A549 (cell line): Measurements from ENCODE around the gene CENPJ.

- PRO-cap: no peak
CAGE:
- cytosol, long polyA plus RNA: no peak
- long polyA plus RNA: no peak
- nucleus, long polyA plus RNA: no peak
These were observed 4.5 kb downstream of the FGF9 start for GRCh38 chr13:21675085-21676139.

GRCh38 chr13:22017262-22017676 lies 346.4 kb downstream of the FGF9 start:
- PRO-cap: no peak
CAGE:
- cytosol, long polyA plus RNA: no peak
- long polyA plus RNA: no peak
- nucleus, long polyA plus RNA: no peak

DNA sequence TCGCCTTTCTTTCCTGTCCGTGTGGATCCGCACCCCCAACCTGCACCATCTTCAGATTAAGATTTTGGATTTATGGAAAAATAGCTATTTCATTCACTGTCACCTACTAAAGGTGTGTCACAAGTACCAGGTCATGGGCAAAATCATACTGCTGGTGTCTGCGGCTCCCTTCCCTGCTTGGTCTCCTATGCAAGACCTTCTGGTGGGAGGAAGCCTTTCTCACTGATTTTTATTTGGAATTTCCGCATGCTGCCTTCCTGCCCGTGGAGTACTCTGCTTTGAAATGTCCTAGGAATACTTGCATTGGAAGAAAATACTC lies 539.9 kb downstream of the FGF9 start:
- PRO-cap: no peak
CAGE:
- cytosol, long polyA plus RNA: no peak
- long polyA plus RNA: no peak
- nucleus, long polyA plus RNA: no peak

GRCh38 chr13:23182125-23182481 lies 1.3 kb downstream of the SGCG start:
- PRO-cap: no peak
CAGE:
- cytosol, long polyA plus RNA: no peak
- long polyA plus RNA: no peak
- nucleus, long polyA plus RNA: no peak

- PRO-cap: no peak
CAGE:
- cytosol, long polyA plus RNA: no peak
- long polyA plus RNA: no peak
- nucleus, long polyA plus RNA: no peak
These were observed 6.1 kb downstream of the SACS start for GRCh38 chr13:23427123-23427986.

DNA sequence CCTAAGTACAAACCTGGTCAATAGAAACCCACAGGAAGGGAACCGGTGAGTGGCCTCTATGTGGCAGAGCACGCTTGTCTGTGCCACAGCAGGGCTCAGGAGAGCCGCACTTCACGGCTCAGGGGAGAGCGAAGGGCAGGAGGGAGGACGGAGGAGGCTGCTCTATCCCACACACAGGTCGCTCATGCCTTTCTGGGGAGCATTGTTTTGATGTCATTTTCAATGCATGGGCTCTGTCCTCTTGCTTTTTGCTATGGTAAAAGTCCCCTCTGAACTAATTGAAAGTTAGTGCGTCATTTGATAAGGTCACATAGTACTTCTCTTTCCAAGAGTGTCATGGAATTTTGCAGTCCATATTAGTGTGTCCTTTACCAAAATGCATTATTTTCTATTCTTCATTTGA lies 57.3 kb downstream of the TNFRSF19 start:
- PRO-cap: no peak
CAGE:
- cytosol, long polyA plus RNA: no peak
- long polyA plus RNA: no peak
- nucleus, long polyA plus RNA: no peak

DNA sequence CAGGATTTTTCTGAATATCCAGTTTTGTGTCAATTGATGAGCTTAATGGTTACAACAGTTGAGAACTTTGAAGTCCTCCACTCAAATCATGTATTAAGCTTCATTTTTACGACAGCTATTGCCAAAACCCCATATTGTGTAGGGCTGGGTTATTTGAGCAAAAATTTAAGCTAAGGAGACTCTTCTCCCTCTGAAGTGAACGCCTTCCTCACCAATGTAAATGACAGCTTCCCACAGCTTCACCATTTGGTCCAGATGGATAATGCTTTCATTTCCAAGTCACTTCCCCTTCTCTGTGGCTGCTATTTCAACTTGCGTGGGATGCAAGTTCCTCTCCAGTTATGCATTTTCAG lies 86.3 kb downstream of the TNFRSF19 start:
- PRO-cap: no peak
CAGE:
- cytosol, long polyA plus RNA: no peak
- long polyA plus RNA: no peak
- nucleus, long polyA plus RNA: no peak

- PRO-cap: no peak
CAGE:
- cytosol, long polyA plus RNA: no peak
- long polyA plus RNA: no peak
- nucleus, long polyA plus RNA: no peak
These were observed 126.6 kb downstream of the MIPEP start for GRCh38 chr13:23762598-23763052.

- PRO-cap: no peak
CAGE:
- cytosol, long polyA plus RNA: no peak
- long polyA plus RNA: no peak
- nucleus, long polyA plus RNA: no peak
These were observed 72.9 kb upstream of the SPATA13 start for GRCh38 chr13:24087561-24088119.

DNA sequence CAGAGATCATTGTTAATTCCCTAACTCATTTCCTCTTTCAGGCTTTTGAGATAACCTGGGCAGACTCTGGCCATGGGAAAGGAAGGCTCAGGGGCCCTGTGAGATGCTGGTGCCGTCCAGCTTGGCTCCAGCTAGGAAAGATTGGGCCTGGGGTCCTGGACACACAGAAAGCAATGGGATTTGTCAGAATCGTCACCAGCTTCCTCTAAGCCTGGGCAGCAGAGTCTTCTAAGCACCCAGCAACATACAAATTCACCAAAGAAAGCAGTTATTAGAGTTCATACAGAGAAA lies 36.7 kb upstream of the SPATA13 start:
- PRO-cap: no peak
CAGE:
- cytosol, long polyA plus RNA: no peak
- long polyA plus RNA: no peak
- nucleus, long polyA plus RNA: no peak

- PRO-cap: no peak
CAGE:
- cytosol, long polyA plus RNA: no peak
- long polyA plus RNA: no peak
- nucleus, long polyA plus RNA: no peak
These were observed 57.0 kb downstream of the SPATA13 start for GRCh38 chr13:24217561-24217955.

GRCh38 chr13:24294518-24294909 lies 14.9 kb upstream of the C1QTNF9 start:
- PRO-cap: no peak
CAGE:
- cytosol, long polyA plus RNA: no peak
- long polyA plus RNA: no peak
- nucleus, long polyA plus RNA: no peak

- PRO-cap: no peak
CAGE:
- cytosol, long polyA plus RNA: no peak
- long polyA plus RNA: no peak
- nucleus, long polyA plus RNA: no peak
These were observed 38.6 kb downstream of the PARP4 start for GRCh38 chr13:24473941-24474456.

DNA sequence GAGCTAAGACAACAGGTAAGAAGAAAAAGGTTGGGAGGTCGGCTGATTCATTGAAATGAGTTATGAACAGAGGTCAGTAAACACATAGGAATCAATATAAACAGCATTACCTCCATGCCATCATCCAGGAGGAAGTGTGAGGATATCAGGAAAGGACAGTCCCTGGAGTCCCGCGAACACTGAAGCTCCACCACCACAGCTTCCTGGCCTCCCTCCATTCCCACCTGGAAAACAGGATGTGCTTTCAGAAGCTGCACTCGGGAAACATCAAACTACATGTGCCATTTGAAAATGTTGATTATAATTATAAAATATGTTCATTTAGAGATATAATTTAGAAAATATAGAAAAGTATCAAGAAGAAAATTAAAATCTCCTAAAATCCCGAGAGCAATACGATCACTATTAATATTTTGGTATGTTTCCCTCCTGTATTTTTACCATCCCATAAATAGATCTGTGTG lies 14.5 kb downstream of the PARP4 start:
- PRO-cap: no peak
CAGE:
- cytosol, long polyA plus RNA: no peak
- long polyA plus RNA: no peak
- nucleus, long polyA plus RNA: no peak

GRCh38 chr13:24503159-24503656 lies 9.4 kb downstream of the PARP4 start:
- PRO-cap: no peak
CAGE:
- cytosol, long polyA plus RNA: no peak
- long polyA plus RNA: no peak
- nucleus, long polyA plus RNA: no peak

DNA sequence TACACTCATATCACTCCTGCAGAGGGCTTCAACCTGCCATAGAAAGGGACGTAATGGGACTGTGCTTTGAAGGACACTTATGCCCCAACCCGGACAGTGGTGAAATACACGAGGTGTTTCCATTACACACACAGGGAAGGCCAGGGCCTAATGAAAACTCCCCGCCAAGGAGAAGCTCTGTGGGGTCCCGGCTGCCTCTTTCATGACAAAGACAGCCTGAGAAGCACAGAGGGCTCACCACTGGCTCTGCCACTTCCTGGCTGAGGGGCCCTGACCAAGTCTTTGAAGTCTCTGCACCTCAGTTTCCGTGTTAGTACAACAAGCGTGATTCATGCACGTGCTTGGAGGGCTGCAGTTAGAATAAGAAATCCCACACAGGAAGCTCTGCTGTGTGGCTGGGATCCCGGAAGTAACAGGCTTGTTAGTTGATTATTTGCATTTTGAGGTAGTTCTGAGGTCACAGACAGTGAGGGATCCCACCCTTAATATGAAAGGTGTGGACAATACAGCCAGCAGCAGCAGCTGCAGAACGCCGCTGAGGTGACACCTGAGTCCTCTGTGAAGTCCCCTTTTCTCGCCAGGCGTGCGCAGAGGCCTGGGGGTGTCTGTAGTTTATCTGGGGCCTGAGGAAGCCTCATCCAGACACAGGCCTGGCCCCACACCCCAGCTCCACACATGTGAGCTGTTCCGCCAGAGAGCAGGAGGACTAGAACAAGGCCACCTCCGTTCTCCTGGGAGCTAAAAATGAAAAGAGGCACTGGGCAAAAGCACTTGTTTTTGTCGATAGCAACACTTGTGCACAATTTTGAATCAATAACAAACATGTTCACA lies 61.7 kb upstream of the ATP12A start:
- PRO-cap: no peak
CAGE:
- cytosol, long polyA plus RNA: no peak
- long polyA plus RNA: no peak
- nucleus, long polyA plus RNA: no peak

DNA sequence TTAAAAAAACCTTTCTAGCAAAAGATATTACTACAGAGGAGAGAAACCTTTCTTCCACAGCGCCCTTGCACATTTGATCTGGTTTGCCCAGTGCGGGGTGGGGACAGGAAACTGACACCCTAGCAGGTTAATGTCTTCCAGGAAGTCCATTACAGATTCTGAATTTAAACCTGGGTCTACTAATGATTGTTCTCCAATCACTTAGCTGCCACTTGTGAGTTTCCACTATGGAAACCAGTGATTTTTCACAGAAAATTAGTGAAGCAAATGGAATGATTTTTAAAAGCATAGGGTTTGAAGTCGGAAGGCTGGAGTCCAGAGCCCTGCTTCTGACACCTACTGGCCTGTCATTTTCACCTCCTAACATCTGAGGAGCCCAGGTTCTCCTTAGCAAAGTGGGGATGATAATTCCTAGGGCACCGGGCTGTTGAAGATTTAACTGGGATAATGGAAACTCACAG lies 53.6 kb upstream of the ATP12A start:
- PRO-cap: no peak
CAGE:
- cytosol, long polyA plus RNA: no peak
- long polyA plus RNA: no peak
- nucleus, long polyA plus RNA: no peak

GRCh38 chr13:24709272-24709557 lies 29.0 kb downstream of the ATP12A start:
- PRO-cap: no peak
CAGE:
- cytosol, long polyA plus RNA: no peak
- long polyA plus RNA: no peak
- nucleus, long polyA plus RNA: no peak

DNA sequence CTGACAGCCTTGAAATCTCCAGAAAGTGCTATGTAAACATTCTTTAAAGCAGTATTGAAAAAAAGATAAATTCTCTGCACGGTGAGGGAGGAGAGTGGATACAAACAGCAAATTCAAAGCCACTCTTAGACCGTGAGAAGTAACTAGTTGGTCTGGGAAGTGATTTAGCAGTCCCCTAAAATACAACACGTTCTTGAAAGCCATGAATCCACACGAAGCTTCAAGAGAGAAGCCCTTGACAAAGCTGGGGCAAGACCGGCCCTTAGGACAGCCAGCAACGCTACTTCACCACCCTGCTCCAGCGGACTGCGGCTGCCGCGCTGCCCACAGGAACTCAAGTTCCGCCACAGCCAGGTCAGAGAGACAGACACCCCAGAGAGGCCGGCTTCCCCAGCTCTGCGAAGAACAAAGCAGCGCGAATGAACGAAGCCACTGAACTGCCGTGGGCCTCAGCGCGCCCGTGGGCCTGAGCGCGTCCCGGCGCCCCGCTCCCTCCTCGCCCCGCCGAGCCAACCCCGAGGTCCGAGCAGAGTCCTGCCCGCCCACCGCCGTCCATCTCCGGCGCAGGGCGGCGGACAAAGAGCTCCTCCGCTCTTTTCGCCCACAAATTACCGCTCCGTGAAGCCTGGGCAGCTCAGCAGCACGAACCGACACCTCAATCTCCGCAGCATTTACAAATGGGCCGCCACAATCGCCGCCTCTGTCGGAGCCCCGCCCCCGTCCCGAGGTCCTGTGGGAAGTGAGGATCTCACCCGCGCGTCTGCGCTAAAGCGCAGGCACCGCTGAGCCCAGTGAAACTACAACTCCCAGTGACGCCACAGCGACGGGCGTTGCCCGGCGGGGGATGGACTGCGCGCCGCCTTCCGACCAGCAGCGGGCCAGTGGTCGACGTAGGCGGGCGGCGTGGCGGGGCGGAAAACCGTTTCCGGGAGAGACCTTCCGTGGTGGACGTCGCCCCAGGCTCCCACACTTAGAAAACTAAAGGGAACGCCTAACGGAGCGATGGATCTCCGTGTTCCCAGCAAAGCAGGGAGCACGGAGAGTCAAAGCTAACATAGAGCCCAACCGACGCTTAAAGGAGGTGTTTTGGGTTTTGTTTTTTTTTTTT lies at the start of gene CENPJ:
CENPJ (minus strand) TSS at position 713 of the 1,108 bp plus-strand sequence.
- PRO-cap: bidirectional peak, plus-strand start at position 916 of the sequence, minus-strand start at position 741 of the sequence
CAGE:
- cytosol, long polyA plus RNA: no peak
- long polyA plus RNA: start-site peak on the minus strand centred at position 703 of the sequence, 78 bp wide, 31 and 31 reads in 2 replicates
- nucleus, long polyA plus RNA: no peak

- PRO-cap: no peak
CAGE:
- cytosol, long polyA plus RNA: no peak
- long polyA plus RNA: no peak
- nucleus, long polyA plus RNA: no peak
These were observed 77.4 kb upstream of the PABPC3 start for GRCh38 chr13:25018308-25019204.